ENCODE results near the genes FOXD4L1 and EN1.

DNA sequence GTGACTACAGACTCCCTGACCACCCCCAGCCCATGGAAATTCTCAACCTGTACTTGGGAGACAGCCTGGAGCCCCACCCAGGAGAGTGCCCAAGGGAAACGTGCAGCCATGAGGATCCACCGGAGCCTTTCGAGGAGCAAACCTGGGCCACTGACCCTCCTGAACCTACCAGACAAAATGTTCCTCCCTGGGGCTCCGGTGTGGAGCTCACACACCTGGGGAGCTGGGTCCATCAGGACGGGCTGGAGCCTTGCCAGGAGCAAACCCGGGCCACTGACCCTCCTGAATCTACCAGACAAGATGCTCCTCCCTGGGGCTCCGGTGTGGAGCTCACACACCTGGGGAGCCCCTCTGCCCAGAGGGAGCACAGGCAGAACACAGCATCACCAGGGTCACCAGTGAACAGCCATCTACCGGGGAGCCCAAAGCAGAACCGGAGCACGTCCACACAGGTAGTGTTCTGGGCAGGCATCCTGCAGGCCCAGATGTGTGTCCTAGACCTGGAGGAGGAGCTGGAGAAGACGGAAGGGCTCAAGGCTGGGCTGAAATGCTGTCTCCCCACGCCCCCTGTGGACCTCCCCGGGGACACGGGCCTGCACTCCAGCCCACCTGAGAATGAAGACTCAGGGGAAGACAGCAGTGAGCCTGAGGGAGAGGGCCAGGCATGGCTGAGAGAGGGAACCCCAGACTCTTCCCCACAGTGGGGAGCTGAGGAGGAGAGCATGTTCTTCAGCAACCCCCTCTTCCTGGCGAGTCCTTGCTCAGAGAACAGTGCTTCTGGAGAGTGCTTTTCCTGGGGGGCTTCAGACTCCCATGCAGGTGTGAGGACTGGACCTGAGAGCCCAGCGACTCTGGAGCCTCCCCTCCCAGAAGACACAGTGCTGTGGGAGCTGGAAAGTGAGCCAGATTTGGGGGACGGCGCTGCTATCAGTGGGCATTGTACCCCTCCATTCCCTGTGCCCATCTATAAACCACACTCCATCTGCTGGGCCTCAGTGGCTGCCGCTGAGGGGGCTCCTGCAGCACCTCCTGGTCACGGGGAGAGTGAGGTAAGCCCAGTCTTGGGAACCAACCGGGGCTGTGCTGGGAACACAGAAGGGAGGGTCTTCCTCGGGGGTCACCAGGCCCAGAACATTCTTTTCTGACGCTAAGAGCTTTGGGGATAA lies 9.1 kb downstream of the PSD4 start:
- RRBS, result 72% methylated on average over 7 of the region's 23 CpGs

DNA sequence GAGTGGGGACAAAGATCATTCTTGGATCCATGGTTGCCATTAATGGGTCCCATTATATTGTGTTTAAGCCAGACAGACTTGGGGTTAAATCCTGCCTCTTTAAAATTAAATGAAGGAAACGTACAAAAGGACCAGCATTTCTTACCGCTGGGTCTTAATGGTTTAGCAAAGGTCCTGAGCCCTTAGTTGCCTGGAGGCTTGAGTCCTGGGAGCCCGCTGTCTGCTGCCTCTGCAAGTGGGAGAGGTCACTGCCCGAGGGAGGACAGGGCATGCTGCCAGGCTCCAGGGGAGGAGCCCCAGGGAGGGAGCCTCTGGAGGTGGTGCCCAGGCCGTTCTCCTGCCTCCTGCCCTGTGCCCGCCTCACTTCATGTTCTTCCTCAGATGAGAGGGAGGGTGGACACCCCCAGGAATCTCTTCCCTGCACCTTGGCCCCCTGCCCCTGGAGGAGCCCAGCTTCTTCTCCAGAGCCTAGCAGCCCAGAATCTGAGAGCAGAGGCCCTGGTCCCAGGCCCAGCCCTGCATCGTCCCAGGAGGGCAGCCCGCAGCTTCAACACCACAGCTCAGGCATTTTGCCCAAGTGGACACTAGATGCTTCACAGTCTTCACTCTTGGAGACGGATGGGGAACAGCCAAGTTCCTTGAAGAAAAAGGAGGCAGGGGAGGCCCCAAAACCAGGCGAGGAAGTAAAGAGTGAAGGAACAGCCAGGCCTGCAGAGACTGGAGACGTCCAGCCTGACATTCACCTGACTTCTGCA lies 11.9 kb downstream of the PSD4 start:
- RRBS, result no CpG with 5 or more reads among the region's 11 CpGs

- RRBS, result 11% methylated on average over 1 of the region's 16 CpGs
Measured at GRCh38 chr2:113276827-113277102, 2.0 kb downstream of the PAX8 start.

DNA sequence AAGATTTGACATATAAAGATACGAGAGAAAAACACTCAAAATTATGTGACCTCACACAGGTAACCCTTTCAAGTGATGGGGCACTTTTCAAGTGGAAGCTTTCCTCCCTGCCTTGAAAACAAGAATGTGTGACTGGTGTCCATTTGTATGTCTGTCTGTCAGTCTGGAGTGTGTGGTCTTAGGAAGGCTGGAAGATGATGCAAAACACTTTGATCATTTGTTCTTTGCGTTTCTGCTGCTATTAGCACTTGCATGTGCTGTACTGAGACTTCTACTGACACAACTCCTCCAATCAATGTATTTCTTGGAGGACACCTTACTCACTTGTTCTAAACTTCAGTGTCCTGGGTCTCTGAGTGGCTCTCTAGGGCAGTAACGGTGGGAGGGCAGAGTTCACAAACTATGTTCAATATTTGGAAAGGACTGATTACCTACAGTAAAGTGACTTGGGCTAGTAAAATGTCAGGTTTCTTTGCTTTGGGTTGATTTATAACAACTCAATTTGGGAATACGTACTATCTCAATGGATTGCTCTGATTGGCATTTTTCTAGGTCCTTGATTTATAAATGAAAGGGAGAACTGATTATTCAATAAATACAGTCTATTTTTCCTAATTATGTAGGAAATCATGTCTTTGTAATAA lies 49.3 kb upstream of the PAX8 start:
- RRBS, result no CpG with 5 or more reads among the region's 4 CpGs

DNA sequence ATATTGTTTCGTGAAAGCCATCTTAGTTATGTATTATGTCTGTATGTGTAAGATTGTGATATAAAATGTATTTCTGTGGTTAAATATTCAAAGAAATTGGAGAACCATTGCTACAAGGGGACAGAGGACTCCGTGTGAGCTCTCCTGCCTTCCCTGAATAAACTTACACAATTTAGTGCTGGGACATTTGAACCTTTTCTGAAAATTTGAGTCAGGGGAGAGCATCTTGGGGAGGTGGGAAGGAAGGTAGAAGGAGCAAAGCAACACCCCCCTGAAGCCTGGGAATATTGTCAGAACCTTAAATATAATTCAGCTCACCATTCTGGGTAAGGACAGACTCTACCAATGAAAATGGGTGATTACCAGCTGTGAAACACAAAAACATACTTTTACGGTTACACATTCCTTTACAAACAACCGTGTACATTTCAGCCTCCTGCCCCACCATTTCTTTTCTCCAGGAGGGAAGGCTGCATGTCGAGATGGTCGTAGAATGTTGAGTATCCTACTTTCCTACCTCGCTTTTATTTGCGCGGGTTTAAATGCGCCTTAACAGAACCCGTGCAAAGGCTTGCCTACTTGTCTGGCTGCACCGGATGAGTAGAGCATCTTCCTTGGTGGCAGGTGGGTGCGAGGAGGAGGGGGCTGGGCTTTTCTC lies at the start of gene FOXD4L1:
Gene FOXD4L1, plus strand, starts transcription at position 382 of the 658 bp plus-strand sequence.
- RRBS, result no CpG with 5 or more reads among the region's 13 CpGs

DNA sequence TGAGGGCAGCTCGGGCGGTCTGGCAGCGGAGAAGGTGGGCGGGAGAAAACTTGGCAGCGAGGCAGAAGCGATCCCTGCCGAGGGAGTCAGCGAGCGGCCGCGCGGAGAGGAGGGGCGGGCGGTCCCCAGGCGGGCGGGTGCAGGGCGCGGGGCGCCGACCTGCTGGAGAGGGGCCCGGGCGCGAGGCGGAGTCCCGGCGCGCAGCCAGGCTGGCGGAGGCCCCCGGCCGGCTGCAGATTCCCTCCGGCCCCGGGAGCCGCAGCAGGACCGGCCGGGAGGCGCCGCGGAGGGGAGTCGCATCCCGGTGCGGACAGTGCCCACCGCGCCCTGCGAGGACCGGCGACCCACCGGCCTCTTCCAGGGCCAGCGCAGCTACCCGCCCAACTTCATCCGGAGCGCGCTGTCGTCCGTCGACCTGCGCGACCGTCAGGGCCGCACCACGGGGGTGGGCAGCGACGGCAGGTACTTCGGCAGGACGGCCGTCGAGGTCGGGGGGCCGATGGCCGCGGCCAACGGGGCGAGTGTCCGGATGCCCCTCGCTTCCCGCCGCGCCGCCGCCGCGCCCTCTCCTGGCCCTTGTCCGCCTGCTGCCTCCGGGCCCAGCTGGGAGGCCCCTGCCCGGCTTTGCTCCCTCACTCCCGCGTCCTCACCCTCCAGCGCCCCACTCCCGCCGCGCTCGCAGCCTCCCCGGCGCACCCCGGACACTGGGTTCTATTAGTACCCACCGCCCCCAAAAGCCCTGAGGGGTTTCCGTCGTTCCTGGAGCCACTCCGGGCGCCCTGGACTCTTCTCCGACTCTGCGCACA lies 43.4 kb downstream of the FOXD4L1 start:
- RRBS, result no CpG with 5 or more reads among the region's 101 CpGs

- RRBS, result 94% methylated on average over 11 of the region's 42 CpGs
Measured at GRCh38 chr2:113602020-113602431, 25.0 kb upstream of the RABL2A start.

GRCh38 chr2:114442318-114442517 lies 223 bp upstream of the DPP10 start:
- RRBS, result no CpG with 5 or more reads among the region's 2 CpGs

DNA sequence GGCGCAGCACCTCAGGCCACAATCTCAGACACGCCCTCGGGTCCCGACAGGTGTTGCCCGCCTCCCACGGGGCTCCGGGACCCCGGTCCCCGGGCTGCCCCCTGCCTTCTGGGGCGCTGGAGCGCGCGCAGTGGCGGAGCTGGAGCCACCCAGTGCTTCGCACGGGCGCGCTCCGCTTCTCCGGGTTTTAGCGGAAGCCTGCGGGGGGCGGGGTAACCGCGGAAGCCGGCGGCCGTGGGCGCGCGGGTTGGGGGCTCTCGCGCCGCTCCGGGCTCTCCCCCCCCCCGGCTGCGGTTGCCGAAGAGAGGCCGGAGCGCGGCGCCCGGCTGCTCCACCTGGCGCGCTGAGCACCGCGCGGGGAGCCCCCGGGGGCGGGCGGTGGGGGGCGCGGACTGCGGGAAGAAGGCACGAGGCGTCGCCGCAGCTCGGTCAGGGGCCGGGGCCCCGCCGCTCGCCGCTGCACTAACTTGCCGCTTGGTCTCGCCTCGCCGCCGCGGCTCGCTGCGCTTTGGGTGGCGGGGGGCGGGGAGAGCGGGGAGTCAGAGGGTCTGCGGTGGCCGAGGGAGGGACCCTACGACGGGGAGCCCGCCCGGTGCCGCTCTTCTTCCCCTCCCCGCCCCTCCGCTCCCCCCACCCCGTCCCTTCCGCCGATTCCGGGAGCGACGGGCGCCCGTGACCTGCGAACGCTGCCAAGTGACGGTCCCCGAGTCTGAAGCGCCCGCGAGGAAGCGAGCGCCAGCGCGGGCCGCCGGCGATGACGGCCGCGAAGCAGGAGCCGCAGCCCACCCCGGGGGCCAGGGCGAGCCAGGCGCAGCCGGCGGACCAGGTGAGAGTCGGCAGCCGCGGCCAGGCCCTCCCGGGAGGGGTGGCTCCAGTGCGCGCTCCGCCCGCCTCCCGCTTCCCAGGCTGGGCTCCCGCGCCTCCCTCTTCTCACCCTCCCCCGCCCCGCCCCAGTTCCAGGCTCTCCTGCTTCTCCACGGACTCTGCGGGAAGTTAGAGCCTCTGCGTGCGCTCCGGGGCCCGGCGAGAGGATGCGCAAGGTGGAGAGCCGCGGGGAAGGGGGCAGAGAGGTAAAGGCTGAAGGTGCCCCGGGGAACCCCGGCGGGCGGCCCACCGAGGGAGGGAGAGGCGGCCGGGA lies 719.1 kb downstream of the DPP10 start:
- RRBS, result 5% methylated on average over 91 of the region's 145 CpGs

DNA sequence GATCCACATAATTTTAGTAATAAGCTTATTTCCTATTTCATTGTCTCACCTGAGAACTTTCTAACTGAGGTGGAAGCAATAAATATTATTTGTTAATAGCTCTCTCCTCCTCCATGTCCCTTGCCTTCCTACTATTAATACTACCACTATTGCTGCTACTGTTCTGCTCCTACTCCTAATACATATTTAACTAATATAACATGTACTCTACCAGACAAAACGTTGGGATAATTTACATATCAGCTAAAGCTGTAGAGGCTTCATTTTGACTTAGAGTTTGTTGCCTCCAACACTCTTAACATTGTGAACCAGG lies 1283.5 kb downstream of the DPP10 start:
- RRBS, result no CpG with 5 or more reads among the region's 1 CpG

- RRBS, result no CpG with 5 or more reads among the region's 30 CpGs
Measured at GRCh38 chr2:117623145-117624104, 191.1 kb upstream of the DDX18 start.

DNA sequence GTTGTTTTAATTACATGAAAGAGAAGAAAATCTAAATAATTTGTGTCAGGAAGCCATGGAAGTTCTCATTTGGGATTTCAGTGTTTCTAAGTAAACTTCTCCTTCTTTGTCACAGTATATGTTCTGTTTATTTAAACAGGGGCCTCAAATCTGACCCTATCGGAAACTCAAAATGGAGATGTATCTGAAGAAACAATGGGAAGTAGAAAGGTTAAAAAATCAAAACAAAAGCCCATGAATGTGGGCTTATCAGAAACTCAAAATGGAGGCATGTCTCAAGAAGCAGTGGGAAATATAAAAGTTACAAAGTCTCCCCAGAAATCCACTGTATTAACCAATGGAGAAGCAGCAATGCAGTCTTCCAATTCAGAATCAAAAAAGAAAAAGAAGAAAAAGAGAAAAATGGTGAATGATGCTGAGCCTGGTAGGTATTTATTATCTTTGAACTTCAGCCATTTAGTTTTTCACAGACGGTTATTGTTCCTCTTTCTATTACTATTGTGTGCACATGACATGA lies 2.9 kb downstream of the DDX18 start:
- RRBS, result no CpG with 5 or more reads among the region's 2 CpGs

DNA sequence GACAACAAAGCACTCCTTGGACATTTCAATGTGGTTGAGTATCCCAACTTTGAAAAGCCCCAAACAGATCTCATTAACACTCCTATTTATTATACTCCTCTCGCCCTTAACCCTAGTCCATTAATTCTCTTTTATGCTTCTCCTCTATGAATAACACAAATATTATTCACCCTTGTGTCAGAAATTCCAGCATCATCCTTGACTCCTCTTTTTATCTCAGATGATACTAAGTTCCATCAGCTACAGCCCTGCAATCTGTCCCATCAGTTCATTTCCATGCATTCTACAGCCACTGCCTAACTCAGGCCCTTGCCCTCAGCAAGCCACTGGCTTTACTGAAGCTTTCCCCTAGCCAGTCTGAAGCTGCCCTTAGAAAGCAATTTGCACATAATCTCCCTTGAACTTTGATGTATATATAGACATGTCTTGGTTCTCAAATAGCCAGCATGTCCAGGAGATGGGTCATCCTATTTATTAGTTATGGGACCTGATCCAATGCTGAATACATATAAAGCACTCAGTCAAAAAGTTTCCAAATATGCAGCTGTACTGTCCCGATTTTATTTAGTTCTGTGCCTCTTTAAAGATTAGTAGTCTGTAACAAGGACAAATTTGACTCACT lies 71.0 kb downstream of the CCDC93 start:
- RRBS, result no CpG with 5 or more reads among the region's 2 CpGs

GRCh38 chr2:118015652-118016071 lies 1.8 kb upstream of the CCDC93 start:
- RRBS, result no CpG with 5 or more reads among the region's 6 CpGs

GRCh38 chr2:118077471-118078193 lies 10.6 kb upstream of the INSIG2 start:
- RRBS, result no CpG with 5 or more reads among the region's 8 CpGs

DNA sequence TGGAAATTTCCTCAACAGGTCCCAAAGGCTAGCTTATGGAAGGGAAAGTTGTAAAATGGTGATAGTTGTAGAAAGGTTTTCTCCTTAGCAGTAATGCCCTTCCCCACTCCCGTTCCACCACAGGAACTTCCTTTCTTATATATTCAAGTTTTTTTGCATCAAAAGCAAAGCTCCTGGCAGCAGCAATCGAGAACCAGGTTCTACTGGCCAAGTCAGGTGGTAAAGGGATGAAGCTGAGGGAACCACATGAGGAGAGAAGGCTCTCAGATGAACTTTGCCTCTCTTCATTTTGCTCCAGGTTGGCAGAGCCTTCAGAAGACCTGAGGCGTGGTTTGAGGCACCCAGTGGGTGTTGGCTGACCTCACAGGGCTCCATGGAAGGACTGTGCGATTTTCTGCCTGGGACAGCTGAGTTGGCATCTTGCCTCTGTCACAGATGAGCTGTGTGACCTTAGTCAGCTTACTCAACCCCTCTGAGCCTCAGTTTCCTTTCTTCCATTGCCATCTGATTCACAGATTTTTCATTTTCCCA lies 89.0 kb downstream of the INSIG2 start:
- RRBS, result no CpG with 5 or more reads among the region's 4 CpGs

- RRBS, result no CpG with 5 or more reads among the region's 6 CpGs
Measured at GRCh38 chr2:118808050-118808399, 39.4 kb downstream of the EN1 start.

- RRBS, result 2% methylated on average over 18 of the region's 45 CpGs
Measured at GRCh38 chr2:118847492-118848117, at the start of gene EN1. Gene EN1, minus strand, starts transcription at chr2:118847648.

GRCh38 chr2:118973348-118973941 lies 31.5 kb downstream of the MARCO start:
- RRBS, result no CpG with 5 or more reads among the region's 7 CpGs

DNA sequence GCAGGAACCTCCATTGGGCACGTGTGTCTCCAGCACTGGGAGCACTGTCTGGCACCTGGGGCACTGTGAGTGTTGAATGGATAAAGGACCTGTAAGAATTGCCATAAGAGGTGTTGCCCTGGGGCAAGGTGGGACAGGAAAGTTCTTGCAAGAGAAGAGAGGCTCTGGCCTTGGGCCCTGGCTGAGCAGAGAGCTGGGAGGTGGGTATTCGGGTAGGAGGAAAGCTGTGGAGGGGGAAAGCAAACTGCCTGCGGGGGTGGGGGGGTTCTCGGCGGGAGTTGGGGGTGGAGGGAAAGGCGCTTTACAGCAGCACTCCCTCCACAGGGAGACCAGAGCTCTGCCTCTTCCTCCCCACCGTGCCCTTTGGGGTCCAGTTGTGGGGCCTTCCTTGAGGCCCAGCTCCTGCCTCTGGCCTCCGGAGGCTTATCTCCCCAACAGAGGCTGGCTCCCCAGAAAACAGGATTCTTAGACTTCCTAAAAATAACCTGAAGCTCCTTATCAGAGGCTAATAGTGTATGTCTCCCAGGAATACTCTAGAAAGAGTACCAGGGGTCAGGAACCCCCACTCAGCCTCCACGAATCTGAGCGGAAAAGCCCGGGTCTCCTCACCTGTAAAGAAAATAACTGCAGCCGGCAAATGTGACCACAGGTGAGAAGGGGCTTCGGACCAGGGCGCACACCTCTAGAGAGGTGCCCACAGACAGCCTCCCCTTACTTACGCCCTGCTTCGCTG lies 1.1 kb upstream of the STEAP3 start:
- RRBS, result no CpG with 5 or more reads among the region's 16 CpGs

All from AG04449 (cell line).